Right common carotid artery plus branches (tissue), 1 donor: ENCODE data around the genes WDR89, AKAP5 and ZBTB25.

GRCh38 chr14:63434336-63435078 lies 108.7 kb downstream of the PPP2R5E start:
- PRO-cap, result no peak

DNA sequence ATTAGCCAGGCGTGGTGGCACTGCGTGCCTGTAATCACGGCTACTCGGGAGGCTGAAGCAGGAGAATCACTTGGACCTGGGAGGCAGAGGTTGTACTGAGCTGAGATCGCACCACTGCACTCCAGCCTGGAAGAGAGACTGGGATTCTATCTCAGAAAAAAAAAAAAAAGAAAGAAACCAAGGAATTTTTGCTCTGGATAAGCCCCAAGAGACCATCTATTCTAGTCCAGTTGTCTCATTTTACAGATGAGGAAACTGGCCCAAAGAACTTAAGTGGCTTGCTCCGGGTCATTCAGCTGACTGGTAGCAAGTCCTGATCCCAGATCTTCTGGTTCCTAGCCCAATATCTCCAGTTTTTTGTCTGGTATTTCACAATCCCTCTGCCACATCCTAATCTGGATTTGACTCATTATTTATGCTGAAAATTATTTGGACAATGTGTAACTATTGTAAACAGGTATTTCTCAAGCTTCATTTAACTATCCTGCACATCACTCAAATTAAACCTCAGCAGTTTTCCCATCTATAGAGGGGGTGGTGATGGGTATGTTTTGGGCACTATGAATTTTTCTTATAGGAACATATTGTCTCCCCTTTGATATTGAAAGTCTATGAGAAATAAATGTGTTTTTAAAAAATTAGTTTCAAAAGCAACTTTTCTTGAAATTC lies 43.5 kb downstream of the PPP2R5E start:
- PRO-cap, result no peak

DNA sequence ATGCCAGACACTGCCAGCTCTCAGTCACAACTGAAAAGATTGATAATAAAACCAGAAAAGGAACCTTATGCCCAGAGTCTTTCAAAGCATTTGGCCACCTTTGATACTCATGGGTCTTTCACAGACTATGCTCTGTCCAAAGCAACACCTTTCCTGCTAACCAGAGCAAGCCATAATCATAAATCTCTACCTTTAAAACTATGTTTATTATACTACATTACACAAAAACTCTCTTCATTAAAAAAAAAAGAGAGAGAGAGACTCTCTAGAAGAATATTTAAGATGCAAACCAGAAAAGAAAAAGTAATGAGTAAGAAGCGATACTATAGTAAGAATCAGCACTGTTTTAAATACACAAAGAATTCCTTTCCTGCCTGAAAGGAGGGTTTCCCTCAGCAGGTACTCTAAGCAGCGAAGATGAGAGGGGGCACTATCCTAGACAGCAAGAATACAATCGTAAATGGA lies 28.9 kb downstream of the PPP2R5E start:
- PRO-cap, result no peak

GRCh38 chr14:63531230-63531702 lies 11.9 kb downstream of the PPP2R5E start:
- PRO-cap, result no peak

DNA sequence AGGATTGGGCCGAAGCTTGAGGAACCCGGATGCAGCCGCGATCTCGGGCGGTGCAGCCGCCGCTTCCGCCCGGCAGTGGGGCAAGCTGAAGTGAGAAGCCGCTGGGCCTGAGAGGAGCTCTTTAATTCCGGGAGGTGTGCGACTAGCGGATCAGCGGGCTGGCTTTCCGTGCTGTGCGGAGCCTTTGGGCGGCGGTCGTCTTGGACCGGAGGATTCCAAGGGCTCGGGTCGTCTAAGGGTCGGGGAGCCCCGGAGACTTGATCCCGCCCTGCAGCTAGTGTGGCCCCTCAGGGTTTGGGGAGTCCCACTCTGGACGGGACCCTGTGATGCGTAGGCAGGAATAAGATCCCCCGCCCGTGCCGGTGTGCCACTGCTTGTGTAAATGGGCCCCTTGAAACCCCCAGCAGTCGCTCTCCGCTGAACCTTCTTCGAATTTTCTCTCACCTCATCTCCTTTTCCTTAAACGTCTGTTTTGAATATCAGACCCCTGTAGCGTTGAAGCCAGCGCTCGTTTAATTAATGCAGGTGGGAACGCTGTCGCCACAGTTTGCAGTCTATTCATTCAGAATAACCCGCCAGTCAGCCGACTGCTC lies 461 bp upstream of the PPP2R5E start:
- PRO-cap, result bidirectional peak, plus-strand start at position 72 of the sequence, minus-strand start outside the sequence

DNA sequence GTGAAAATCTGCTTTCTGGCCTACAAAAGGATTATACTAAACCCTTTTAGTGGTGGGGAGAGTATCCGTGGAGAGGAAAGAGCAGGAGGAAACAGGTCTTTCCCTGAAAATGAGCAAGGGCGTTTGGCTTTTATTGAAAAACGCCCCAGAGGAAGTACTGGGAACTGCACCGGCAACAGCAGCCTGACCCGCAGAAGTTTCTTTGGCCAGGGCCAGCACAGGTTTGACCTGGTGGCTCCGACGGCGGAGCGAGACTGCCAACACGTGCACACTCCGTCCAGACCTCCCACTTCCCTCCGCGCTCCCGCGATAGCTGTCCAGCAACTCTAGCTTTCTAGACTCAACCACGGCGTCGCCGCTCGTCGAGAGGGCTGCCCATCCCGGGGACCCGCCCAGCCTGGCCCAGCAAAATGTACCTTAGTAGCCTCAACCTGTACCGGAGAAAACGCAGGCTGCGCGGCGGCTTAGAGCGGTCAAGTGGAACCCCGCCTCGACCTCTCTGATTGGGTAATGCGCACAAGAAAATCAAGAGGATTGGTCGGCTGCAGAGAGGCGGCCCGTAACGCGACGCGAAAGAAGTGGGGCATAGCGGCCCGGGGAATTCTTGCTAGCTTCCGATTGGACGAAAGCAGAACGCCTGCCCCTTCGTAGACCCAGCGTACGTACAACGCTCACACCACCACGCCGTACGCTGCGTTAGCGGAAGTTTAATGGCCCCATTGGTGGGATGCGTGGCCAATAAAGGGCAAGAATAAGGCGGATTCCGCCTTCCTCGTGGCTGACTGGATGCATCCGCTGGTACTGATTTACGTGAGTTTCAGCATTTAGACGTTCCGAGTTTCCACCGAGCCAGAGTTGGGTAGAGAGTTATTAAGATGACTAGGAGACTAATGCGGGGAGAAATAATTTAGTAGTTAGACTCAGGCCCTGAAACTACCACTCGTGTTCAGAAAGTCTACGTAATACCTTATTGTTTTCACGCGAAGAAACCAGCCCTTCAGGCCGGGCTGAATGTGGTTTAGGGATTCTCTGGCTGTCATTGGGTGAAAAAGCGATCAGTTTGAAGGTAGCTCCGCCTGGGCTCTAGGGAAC lies at the start of gene WDR89:
WDR89 (minus strand) TSS at position 484 of the 1,092 bp plus-strand sequence.
- PRO-cap, result bidirectional peak, plus-strand start at position 663 of the sequence, minus-strand start at position 438 of the sequence; bidirectional peak, plus-strand start outside the sequence, minus-strand start at position 1,038 of the sequence

DNA sequence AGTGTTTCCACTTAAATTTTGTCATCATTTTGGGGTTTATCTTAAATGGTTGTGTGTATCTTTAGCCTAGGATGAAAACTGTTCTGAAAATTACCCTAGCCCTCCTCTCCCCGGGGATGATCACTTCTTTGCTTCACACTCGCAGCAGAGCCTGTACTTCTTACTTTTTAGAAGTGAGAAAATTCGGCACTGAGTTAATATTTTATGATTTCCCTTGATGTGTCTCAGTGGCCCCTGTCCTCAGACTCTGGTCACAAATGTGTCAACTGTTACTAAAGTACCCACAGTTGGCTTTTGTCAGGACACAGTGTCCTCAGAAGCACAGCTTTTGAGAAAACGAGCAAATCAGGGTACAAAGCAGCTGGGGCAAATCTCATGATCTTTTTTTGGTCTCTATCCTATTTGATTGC lies 142.4 kb downstream of the SYNE2 start:
- PRO-cap, result no peak

DNA sequence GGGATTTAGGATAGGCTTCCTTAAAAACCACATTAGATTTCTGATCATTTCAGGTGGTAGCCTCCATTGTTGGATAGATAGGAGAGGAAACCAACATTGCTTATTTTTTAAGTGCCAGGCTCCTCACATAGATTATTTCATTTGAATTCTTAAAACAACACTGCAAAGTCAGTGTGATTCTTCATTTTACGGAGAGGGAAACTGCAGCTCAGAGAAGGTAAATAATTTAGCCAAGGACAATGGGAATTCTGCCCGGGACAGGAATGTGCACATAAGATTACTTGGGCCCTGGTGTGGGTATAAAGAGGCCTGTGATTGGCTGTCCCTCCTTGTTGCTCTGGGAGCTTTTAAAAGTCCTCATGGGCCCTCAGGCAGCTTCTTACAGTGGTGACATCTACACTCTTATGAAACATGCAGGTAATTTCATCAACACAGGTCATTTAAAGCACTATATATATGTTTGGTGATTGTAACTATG lies 100.4 kb downstream of the ESR2 start:
- PRO-cap, result no peak

DNA sequence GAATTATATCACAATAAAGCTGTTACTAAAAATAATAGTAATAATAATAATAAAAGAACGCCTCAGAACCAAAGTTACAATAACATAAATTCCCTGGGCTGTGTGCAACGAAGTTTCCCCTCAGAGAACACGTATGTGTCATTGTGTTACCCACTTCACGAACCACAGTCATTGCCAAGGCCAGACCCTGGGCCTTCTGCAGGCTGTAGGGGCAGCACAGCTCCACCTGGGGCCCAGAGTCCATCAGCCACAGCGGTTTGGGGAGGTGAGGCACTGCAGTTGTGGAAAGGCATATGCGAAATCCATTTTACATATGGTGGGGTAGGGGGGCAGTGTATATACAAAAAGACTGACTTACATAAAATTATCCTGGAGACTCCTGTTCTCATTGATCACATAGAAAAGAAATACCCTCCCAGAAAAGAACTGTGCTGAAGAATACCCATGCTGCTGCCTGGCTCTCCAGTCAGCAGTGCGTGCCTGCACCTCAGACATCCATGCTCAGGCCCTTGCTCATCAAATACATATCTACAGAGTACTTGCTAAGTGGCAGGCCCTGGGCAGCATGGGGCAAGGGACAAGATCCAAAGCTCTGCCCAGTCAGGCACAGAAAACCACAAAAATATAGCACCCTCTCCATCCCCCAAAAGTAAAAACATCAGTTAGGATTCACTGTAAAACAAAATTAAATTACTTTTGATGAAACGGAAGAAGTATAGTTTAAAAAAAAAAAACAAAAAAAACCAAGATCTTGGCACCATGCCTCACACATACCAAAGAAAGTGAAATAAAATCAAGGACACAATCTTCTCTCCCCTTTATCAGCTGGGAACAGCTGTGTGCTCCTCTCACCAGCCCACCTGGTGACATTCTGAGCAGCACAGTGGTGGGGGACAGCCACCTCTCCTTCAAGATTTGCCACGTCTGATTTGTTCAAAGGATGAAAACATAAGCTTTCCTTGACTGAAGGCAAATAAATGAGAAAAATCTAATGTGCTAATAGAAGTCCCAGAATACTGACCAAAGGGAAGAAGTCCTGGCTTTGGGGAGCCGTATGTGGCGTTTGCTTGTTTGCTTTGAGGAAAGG lies 55.8 kb downstream of the ESR2 start:
- PRO-cap, result no peak

GRCh38 chr14:64441754-64442637 lies 23.3 kb upstream of the AKAP5 start:
- PRO-cap, result no peak

DNA sequence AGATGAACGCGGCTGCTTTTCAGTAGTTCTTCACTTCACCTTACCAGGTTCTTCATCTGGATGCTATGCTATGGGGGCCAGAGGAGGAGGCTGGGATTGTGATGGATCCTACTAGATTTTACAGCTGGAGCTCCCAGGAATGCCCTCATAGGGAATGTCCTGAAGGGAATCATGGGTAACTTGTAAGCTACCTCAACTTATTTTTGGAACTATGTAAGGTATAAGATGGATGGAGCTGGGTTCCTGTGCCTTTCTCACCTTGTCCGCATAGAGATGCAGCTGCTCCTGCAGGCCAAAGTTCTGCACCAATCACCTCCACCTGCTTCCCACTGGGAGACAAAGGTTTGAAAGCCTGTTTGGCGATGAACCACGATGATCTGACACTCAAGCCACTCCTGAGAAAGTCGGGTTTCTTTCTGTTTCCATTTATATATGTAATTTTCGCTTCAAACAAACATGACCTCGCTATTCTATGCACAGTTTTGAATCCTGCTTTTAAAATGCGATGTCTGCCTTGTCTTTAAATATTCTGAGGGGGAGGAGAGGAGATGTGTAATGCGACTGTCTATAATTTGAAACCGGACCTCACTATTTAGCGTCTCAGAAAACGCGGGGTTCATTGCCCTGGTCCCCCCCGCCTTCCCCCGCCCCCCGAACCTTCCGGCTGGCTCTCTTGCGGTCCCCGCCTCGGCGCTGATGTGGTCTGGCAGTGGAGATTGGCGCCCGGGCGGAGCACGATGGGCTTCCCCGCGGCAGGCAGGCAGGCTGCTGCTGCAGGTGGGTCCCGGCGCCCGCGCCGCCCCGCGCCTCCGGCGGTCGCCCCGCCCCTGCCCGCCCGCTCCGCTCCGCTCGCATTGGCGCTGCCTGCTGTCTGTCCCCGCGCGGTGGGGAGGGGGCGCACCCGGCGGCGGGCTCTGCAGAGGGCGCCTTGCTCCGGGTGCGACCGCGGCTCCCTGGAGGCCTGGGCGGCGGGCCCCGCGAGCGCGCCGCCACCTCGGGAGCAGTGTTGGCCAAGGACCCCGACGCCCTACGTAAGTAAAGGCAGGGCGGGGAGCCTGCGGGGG lies at the start of gene AKAP5:
AKAP5 (plus strand) TSS at position 917 of the 1,064 bp plus-strand sequence.
- PRO-cap, result no peak

DNA sequence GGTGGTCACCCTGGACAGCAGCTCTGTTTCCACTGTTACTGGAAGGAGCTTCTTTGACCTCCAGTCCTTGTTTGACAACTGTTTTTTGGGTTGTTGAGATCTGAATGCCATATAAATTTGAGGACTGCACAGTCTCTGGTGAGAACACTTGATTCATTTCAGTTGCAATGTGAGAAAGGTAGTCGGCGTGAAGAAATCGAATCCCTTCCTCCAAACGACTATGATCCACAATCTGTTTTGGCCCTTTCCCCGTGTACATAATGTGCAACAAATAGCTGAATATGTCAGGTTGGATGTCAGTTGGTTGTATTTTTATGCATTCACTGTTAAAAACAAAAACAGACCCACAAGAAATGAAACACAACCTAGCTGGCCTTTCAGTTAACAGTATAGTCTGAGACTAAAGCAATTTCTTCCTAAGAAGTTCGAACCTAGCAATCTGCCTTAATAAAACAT lies 15.9 kb downstream of the ZBTB25 start:
- PRO-cap, result no peak

GRCh38 chr14:64503142-64503375 lies 579 bp downstream of the ZBTB25 start:
- PRO-cap, result no peak

DNA sequence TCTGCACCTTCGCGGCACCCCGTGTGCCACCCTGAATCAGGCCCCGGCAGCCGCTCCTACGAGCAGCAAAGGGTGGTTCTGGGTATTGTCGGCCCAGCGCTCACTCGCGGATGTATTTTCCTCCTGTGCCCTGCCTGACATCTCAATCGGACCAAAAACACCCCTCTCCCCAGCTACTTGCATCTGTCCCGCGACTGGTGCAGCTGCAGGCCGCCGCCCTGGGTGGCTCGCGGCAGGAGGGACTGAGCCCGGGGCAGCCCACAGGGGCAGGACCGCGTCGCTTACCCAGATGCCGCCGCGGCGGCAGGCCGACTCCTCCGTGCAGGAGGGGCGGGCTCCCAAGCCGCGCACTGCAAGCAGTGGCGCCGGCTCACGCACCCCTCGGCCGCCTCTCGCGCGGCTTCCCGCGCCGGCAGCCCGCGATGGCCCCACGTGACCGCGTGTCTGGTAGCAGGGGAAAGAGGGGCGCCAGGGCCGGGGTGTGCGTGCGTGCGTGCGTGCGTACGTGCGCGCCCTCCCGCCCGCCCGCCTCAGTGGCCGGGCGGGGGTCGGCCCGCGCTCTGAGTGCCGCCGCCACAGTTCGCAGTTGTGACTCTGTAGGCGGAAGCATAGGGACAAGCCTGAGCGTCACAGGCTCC lies at the start of gene ZBTB25:
ZBTB25 (minus strand) TSS at position 463 of the 638 bp plus-strand sequence.
- PRO-cap, result bidirectional peak, plus-strand start at position 350 of the sequence, minus-strand start at position 283 of the sequence; bidirectional peak, plus-strand start at position 533 of the sequence, minus-strand start at position 590 of the sequence

DNA sequence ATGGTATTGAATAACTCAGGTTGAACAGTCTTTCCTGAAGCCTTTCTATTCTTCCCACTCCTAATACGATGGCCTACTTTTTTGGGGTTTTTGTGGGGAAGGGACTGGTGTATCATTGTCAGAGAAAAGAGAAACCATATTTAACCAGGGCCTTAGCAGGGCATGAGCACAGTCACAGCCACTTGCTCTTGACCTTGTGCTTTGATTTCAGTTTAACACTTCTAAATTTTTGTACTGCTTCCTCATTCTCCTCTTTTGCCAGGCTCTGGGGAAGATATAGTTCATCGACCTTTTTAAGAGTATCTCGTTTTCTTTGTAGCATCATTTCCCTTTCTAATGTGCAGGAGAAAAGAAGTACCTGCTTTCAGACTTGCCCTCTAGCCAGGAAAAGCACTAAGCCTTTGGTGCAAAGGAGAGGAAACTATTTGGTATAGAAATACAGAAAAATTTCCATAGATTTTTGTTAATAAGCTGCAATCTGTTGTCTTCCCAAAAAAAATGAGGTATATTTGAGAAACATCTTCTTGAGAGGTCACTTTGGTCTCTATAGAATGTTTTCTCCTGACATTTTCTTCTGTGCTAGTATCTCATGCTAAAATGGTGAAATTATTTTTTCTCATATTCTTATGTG lies 2.2 kb downstream of the ZBTB1 start:
- PRO-cap, result no peak

- PRO-cap, result no peak
These were observed 17.3 kb downstream of the ZBTB1 start for GRCh38 chr14:64521547-64522657.

- PRO-cap, result unidirectional peak, minus-strand start at chr14:64569183
These were observed 19.3 kb downstream of the PPP1R36 start for GRCh38 chr14:64569082-64569430.

DNA sequence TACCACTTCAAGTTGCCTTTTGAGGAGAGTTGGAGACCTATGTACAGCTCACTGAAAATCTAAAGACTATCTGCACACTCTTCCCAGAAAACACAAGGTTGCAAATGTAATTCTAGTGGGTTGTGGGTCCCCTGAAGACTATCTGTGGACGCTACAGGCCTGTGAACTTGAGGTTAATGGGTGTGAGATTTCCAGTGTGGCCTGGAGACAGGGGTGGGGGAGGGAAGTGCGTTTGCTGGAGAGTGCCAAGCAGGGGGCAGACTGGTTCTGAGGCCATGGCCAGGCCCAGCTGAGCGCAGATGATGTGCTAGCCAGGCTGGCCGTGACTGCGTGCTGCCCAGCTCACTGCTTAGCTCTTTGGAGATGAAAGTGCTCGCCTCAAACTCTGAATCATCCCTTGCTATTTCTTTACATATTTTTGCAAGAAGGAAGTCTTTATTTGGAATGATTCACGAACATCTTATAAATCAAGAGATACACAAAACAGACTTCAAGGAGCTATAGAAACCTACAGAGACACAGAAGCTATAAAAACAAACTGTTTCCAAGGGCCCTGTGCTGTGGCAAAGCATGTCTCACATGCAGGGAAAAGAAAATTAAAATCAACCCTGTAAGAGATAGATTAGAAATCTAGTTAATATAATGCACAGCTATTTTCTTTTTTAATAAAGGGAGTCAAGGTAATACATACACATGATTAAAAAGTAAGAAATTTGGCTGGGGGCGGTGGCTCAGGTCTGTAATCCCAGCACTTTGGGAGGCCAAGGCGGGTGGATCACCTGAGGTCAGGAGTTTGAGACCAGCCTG lies 75.2 kb upstream of the PLEKHG3 start:
- PRO-cap, result bidirectional peak, plus-strand start at position 536 of the sequence, minus-strand start at position 359 of the sequence

GRCh38 chr14:64673643-64674255 lies 30.5 kb upstream of the PLEKHG3 start:
- PRO-cap, result no peak

- PRO-cap, result no peak
These were observed 28.5 kb downstream of the PLEKHG3 start for GRCh38 chr14:64732545-64733257.